ENCODE results near the gene FLT3.

GRCh38 chr13:25286120-25287163 is 846 bp downstream of the MTMR6 start:
- RRBS, result 8% methylated on average over 2 of the region's 37 CpGs

GRCh38 chr13:25901552-25902274 is 150.1 kb downstream of the SHISA2 start:
- RRBS, result no CpG with 5 or more reads among the region's 10 CpGs

GRCh38 chr13:25971417-25971827 is 80.4 kb downstream of the SHISA2 start:
- RRBS, result no CpG with 5 or more reads among the region's 5 CpGs

DNA sequence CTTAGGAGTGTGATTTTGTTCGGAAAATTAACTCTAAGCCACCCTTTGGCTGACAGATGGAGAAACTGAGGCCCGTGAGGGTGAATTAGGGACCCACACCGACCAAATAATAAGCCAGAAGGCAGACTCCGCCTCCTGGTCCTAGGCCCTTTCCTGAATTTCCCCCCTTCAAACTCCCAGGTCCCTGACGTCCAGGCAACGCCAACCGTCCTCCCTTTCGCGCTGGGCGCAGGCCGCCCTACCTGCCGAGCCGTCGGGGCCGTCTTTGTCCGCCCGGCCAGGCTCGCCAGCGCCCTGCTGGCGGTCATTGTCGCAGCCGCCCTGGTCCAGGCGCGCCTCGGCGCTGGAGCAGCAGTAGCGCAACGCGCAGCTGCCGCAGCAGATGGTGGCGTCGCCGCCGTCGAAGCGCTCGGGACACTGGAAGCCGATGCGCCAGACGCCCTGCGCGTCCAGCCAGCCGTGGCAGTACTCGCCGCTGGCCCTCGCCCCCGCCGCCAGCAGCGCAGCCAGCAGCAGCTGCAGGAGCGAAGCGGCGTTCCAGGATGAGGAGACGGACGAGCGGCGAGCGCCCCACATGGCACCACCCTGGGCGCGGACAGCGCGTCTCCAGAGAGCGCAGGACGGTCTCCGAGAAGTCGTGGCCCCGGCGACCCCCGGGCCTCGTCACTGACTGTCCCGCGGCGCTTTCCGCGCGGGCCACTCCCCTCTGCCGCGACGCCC is 1.3 kb downstream of the SHISA2 start:
- RRBS, result 46% methylated on average over 9 of the region's 78 CpGs

DNA sequence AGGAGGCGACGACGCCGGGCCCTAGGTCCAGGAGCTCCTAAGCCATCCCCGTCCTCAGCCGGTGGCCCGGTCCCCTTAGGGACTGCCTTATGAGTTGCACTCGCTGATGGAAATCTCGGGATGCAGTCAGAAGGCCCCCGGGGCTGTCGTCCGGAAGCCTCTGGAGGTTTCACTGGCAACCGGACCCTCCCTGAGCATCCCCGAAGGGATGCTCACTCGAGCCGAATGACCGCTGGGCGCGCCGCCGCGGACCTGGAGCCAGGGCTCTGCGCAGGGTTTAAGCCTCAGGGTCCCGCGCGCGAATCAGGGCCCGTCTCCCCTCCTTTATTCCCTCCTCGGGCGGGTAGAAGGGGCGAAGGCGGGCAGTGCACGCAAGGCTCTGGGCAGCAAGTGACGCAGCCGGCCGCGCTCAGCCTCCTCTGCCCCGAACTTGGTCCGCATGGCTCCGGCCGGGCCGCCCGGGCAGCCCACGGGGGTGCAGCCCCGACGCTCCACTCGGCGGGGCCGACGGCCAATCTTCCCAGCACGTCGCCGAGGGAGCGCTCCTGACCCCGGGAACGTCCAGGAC is 612 bp downstream of the SHISA2 start:
- RRBS, result 39% methylated on average over 25 of the region's 56 CpGs

- RRBS, result no CpG with 5 or more reads among the region's 2 CpGs
Observed at GRCh38 chr13:26220433-26221076, 1.6 kb downstream of the RNF6 start.

DNA sequence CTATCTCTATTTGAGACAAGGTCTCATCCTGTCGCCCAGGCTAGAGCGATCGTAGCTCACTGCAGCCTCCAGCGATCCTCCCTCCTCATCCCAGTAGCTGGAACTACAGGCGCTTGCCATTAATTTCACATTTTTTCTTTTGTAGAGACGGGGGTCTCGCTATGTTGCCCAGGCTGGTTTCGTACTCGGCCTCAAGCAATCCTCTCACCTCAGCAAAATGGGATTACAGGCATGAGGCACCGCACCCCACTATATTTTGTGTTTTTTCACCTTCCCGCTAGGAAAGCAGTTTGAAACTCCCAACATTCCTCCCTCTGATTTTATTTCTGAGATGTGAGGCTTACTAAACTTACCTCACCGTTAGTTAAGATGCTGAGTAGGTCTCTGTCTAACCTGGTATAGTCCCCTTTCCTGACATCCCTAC is 560 bp upstream of the RNF6 start:
- RRBS, result no CpG with 5 or more reads among the region's 12 CpGs

- RRBS, result no CpG with 5 or more reads among the region's 3 CpGs
Observed at GRCh38 chr13:26738447-26738749, 22.2 kb downstream of the GPR12 start.

DNA sequence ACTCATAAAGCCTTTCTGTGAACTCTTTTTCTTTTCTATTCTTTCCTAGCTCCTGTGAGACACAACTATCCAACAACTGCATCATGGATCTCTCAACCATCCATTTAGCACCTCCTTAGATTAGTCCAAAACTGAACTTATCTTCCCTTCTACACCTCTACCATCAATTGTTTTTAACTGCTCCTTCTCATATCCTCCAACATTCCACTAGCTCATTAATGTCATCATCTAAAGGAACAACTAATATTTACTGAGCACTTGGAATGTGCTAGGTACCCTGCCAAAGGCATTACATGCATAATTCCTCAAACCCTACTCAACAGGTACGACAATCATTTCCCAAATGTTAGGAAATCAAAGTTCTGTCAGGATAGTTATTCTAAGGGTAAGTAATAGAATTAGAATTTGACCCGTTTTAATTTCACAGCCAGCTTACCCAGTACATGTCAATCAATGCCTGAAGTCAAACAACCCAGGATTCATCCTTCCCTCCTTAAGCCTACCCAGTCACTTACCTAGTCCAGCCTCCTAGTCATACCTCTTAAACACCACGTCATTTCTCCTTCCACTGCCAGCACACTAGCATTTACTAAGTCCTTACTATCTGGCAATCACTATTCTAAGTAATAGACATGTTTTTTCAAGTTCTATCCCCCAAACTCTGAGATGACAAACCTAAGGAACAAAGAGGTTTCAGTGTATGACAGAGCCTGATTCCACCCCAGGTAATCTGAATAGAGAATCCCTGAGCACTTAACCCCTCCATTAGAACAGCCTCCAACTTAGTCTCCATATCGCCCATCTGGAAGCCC is 2.4 kb downstream of the LNX2 start:
- RRBS, result no CpG with 5 or more reads among the region's 4 CpGs

- RRBS, result no CpG with 5 or more reads among the region's 8 CpGs
Observed at GRCh38 chr13:27618983-27619618, 1.2 kb downstream of the LNX2 start.

DNA sequence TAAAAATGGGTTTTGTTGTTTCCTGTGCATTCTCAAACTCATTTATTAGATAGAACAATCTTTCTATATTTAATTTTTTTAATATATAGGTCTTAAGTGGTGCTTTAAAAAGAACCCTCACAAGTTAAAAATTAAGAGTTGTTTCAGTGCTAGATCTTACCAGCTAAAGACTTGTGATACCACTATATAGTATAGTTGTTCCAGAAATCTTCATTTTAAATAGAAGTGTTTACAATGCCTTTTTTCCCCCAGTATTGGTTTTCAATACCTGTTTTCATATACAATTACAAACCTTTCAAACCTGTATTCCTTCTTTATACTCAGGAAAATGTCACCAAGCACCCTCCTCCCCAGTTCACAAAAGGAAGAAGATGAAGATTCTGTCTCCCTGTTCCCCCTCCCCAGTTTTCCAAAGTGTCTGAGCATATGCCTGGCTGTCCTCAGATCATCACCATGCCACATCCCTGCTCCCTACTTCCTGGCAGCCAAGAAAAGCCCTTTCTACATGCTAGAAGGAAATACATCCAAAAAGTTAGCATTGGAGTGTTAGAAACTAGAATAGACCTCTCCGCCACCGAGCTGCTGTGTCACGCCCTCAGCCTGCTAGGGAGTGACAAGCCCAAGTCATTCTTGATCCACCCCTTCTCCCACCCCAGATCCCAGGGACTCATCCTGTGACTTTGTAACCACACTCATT is 45.0 kb downstream of the POLR1D start:
- RRBS, result no CpG with 5 or more reads among the region's 3 CpGs

GRCh38 chr13:27829780-27830331 is 37.6 kb downstream of the GSX1 start:
- RRBS, result 5% methylated on average over 8 of the region's 30 CpGs

- RRBS, result no CpG with 5 or more reads among the region's 3 CpGs
Observed at GRCh38 chr13:27868784-27869137, 51.0 kb upstream of the PDX1 start.

DNA sequence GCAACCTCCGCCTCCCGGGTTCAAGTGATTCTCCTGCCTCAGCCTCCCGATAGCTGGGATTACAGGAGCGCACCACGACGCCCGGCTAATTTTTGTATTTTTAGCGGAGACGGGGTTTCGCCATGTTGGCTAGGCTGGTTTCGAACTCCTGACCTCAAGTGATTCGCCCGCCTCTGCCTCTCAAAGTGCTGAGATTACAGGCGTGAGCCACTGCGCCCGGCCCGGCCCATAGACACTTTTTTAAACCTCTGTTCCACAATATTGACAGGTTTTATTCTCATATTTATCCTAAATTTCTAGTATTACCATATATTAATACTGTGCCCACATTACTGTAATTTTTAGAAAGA is 9.3 kb downstream of the CDX2 start:
- RRBS, result no CpG with 5 or more reads among the region's 17 CpGs

GRCh38 chr13:28022874-28023313 is 34.4 kb upstream of the URAD start:
- RRBS, result no CpG with 5 or more reads among the region's 7 CpGs

DNA sequence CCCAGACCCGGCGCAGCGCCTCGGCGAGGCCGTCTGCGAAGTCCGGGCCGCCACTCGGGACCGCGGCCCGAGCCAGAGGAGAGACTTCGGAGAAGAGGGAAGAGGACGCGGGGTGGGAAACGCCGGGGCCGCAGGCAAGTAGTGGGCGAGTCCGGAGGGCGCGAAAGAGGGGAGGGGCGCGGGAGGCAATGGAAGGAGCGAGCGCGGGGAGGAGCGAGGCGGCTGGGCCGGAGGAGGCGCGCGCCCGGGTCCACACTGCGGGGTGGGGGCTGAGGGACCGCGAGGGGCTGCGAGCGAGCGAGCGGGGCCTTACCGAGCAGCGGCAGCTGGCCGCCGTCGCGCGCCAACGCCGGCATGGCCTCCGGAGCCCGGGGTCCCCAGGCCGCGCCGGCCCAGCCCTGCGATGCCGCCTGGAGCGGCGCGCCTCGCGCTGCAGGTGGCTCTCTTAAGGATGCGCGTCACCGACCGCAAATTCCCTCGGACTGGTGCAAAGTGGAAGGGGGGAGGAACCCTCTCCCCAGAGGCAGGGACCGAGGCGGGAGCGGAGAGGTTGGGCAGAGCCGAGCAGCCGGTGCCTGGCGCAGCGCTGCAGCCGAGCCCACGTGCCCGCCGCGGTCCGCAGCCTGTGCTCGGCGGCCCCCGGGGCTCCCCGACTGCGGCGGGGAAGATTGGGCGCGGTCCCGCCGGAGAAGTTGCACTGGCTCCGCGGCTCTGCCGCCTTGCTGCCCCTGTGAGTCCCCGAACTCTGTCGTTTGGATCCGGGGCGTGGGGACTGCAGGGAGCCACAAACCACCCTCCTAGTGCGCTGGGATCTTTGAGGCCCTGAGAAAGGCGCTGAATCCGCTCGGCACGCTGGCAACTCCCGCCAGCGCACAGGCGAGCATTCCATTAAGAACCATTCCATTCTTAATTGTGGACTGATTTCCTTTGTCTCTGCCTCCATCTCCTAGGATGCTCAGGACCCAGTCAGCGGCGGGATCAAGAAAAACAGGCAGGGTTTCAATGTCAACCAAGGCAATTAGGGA is at the start of gene FLT3:
TSS of gene FLT3 (minus strand) at position 422 of the 1,025 bp plus-strand sequence.
- RRBS, result 6% methylated on average over 60 of the region's 108 CpGs

GRCh38 chr13:28214216-28214455 is 75.8 kb downstream of the PAN3 start:
- RRBS, result no CpG with 5 or more reads among the region's 2 CpGs

GRCh38 chr13:28228369-28229161 is 90.2 kb downstream of the PAN3 start:
- RRBS, result no CpG with 5 or more reads among the region's 3 CpGs

DNA sequence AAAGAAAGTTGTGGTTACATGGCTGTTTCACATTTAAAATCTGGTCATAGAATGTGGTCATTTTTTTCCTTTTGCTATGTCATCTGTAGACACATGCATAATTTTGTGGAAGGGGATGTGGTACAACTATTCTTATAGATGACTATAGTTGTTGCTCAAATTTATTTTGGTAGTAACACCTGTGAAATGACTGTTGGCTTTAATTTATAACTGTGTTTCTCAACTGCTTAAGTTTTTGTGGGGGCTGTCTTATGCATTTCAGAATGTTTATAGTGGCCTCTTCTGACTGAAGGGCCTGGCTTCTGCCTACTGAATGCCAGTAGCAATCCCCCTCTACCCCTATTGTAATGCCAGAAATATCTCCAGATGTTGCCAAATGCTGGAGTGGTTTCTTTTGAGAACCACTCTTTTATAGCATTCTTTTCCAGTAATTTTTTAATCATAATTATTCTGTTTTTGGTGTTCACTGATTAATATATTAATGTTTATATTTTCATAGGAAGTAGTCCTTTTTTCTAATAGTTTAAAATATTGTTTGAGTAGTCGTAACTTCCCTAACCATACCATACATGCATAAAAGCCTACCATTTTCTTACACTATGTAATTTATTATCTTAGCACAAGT is 130.6 kb downstream of the PAN3 start:
- RRBS, result no CpG with 5 or more reads among the region's 1 CpG

GRCh38 chr13:28328332-28328566 is 166.7 kb downstream of the FLT1 start:
- RRBS, result 19% methylated on average over 2 of the region's 4 CpGs

All from GM06990 (cell line).